Mesenchymal stem cell of Wharton's jelly (primary cell): ENCODE data around the gene CD302.

DNA sequence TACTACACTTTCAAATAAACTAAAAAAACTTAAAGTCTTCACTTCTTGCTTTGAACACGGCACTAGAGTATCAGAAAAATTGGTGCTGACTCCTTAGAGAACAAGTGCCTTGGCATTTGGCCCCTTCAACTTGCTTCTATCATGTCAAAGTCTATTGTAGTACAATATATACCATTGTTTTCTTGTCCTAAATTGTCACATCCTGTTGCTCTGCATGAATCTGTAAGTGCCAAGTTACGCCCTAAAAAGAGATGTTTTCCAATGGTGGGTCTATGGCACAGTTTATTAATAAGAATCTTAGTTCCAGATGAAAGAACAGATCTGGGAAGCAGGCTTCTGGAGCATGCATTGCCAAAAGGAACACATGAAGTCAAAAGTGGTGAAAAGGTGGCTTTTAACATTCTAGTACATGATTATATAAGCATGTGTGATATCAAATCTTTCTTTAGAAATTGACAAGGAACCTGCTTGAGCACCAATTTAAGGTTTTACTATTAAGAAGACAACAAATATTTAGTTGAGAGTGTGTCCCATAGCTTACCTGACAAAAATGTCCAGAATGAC, 147.7 kb downstream of the NR4A2 start:
- CAGE, long polyA plus RNA = no peak

GRCh38 chr2:156335316-156335580, 2.7 kb upstream of the NR4A2 start:
- CAGE, long polyA plus RNA = no peak

DNA sequence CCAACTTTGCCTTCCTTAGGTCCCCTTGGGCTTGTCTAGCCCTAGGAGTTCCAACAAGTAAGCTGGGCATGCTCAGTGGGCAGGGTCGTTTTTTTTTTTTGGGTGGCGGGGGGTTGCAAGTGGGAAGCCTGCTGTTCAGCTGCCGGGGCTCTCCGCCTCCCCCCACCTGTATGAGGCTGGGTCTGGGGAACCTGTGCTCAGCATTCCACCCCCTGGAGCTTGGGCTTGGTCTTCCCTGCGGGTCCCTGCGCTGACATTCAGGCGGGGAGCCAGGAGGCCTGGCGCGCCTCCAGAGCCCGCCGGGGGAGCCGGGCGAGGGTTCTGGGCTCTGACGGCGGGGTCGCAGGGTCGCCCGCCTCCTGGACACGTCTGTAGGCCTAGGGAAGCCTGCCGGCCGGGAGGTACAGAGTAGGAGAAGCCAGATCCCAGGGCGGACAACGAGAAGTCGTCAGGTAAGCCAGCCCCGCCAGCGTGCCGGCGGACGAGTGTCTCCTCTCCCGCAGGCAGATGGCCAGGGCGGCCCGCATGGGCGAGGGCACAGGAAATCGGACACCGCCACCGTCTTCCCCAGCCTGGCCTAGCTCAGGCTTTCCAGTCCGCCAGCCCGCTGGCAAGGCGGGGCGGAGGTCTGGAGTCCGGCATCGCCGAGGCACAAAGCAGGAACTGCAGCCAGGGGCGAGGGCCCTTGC, 682 bp upstream of the GPD2 start:
- CAGE, long polyA plus RNA = no peak

DNA sequence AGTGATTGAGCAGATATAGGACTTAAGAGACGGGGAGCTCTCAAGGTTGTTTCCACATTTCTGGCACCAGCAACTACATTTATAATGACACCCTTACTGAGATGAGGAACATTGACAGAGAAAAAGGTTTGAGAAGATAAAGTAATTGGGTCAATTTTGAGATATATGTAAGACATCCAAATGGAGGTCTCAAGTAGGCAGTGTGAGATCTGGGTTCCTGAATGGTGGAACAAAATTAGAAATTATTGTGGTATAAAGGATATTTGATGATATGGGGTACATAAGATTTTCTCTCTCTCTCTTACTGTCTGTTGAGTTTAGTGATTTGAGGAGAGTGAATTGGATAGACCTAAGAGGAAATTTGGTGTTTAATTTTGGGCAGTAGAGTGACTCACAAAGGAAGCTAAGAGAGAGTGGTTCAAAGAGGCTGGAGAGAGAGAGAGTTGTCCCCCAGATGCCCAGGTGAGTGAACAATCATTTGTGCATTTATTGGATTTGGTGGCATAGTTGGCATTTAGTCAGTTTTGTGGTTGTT, 56.7 kb downstream of the GPD2 start:
- CAGE, long polyA plus RNA = no peak

DNA sequence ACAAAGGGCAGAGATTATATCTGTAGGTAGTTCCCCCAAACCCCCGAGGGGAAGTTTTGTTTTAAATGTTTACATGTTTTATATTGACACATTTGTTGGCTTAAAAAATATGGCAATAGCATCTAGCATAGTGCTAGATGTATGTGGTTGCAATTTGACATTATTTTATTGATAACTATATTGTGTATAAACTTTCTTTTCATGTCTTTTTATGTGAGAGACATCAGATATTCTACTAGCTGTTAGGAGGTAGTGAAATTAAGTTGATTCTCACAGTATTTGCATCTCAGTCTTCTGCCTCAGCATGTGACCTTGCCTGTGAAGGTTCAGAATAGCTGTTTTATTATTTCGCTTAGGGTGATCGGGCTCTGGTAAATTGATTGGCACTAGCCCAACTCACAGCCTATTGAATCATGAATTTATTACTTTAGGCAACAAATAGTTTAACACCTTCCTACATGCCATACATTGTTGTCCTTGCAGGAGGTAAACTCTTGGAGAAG, 101.8 kb downstream of the GPD2 start:
- CAGE, long polyA plus RNA = no peak

GRCh38 chr2:157442661-157442947, 1.3 kb downstream of the CYTIP start:
- CAGE, long polyA plus RNA = no peak

DNA sequence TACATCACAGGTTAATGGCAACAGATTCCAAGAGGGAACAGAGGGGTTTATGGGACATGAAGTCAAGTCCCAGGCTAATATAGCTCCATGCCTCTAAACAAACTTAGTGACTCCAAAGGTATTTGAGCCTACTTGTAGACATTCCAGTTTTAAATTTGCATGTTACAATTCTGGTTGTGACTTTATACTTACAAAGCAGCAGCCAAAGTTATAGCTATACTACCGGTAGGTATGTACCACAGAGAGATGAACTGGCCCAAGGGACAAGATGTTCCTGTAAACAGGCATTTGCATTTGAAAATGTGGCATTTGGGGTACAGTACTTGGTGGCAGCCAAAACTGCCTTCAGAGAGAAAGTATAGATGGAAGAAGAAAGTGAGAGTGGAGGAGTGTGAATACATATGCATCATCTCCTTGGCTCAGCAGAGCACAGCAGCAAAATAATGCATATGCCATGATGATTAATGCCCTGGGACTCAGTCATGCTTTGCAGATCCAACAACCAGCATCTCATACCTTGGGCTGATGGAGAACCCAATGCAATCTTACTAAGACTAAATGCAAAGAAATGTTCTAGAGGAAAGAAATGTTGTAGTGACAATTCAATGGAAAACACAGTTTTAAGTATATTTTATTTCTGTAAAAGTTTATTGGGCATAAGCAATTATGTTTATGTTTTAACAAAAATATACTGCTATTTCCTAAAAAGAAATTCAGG, 29.6 kb upstream of the CYTIP start:
- CAGE, long polyA plus RNA = no peak

- CAGE, long polyA plus RNA = no peak
These were observed 36.5 kb downstream of the ACVR1 start for GRCh38 chr2:157839552-157840115.

- CAGE, long polyA plus RNA = no peak
These were observed 16.5 kb downstream of the ACVR1 start for GRCh38 chr2:157859338-157860281.

DNA sequence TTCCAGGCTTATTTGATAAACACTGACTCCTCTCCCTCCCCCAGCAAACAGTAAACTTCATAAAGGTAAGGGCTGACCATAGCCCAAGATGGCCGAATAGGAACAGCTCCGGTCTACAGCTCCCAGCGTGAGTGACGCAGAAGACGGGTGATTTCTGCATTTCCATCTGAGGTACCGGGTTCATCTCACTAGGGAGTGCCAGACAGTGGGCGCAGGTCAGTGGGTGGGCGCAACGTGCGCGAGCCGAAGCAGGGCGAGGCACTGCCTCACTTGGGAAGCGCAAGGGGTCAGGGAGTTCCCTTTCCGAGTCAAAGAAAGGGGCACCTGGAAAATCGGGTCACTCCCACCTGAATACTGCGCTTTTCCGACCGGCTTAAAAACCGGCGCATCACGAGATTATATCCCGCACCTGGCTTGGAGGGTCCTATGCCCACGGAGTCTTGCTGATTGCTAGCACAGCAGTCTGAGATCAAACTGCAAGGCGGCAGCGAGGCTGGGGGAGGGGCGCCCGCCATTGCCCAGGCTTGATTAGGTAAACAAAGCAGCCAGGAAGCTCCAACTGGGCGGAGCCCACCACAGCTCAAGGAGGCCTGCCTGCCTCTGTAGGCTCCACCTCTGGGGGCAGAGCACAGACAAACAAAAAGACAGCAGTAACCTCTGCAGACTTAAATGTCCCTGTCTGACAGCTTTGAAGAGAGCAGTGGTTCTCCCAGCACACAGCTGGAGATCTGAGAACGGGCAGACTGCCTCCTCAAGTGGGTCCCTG, 105.2 kb downstream of the CCDC148 start:
- CAGE, long polyA plus RNA = no peak

DNA sequence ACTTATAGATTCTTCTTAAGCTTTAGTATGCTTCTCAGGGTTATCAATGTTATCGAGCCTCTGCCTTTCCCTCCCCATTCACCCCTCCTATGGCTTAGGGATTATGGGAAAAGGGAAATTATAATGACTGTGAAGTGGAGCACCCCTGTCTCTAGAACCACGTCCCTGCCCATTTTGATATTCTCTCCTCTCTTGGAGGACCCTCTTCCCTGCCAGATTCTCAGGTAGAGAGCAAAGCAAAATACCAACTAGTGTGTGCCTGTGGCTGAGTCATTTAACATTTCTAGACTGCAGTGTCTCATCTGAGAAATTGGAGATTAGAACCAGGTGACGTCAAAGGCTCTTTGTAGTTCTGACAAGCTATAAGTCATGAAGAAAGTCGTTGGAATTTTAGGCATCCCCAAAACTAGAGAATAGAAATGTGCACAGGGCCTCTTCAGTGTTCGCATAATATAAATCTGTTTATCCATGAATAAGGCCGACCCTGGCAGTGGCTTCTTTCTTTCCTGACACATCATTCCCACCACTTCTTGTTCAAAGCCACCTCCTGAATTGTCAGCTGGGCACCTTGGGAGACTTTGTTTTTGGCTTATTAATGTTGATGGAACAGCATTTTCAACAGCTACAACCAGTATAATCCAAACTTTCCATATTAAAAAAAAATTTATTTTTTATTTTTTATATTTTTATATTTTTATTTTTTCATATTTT, 74.3 kb upstream of the TANC1 start:
- CAGE, long polyA plus RNA = no peak

GRCh38 chr2:158998332-158998942, 30.0 kb downstream of the TANC1 start:
- CAGE, long polyA plus RNA = no peak

GRCh38 chr2:159042025-159042667, 73.7 kb downstream of the TANC1 start:
- CAGE, long polyA plus RNA = no peak

DNA sequence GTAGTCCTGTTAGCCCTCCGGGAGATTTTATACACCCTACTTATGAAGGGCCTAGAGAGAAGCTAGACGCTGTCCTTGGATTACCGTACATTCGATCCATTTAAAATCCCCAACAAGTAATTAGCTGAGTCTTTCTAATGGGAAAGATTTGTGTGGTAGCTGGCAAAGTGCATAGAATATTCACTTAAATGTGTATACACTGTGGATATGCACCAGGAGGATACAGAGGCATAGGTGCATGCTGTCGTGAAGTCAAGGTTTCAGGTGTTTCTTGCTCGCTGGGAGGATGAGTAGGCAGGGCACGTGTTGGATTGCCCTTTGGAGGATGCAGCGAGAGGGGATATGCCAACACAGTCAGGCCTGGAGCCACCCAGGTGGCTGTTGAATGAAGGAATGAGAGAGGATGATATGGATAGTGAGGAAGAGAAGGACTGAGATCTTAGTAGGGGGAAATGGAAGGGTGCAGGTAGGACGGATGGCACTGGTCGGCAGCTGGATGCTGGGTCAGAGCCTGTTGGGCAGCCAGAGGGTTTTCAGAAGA, 119.0 kb downstream of the WDSUB1 start:
- CAGE, long polyA plus RNA = no peak

DNA sequence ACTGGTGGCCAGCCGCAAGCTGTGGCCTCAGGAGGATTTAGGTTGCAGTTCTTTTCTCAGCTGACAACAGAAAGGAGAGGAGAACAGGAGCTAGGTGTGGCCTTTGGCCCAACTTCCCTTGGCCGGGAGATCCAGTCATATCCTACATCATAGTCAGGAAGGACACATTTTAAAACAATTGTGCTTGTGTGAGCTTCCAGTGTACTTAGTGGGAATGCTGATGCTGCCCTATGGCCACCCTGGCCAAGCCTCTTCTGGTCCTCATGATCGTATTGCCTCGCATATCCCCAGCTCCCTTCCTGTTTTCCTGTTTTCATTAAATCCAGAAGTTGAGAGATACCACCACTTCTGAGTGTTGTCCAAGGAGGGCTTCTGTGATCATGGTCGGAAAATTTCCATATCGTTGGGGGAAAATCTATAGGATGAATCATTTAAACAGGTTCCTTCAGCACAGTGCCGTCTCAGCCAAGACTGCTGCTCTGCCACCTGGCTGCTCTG, 98.0 kb downstream of the WDSUB1 start:
- CAGE, long polyA plus RNA = no peak

- CAGE, long polyA plus RNA = no peak
These were observed 74.9 kb downstream of the WDSUB1 start for GRCh38 chr2:159211536-159212141.

DNA sequence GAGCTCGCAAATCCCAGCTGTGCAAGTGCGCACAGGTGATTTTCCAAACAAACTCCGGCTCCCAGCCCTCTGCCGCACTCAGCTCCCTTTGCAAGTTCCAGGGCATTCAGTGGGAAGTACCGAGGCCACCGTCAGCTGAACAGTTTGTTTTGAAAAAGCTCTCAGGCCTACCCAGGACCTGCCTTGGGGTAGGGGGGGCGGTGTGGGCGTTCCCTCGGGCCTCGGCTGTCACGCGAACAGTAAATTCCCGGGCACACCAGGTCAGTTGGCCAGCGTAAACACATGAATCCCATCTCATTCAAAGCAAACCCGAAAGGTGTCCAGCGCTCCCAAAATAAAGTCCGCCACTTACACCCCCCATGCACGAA, 620 bp downstream of the WDSUB1 start:
- CAGE, long polyA plus RNA = no peak

GRCh38 chr2:159614683-159615172, 1.6 kb downstream of the BAZ2B start:
- CAGE, long polyA plus RNA = no peak

GRCh38 chr2:159738468-159738854, 26.2 kb downstream of the MARCHF7 start:
- CAGE, long polyA plus RNA = no peak

DNA sequence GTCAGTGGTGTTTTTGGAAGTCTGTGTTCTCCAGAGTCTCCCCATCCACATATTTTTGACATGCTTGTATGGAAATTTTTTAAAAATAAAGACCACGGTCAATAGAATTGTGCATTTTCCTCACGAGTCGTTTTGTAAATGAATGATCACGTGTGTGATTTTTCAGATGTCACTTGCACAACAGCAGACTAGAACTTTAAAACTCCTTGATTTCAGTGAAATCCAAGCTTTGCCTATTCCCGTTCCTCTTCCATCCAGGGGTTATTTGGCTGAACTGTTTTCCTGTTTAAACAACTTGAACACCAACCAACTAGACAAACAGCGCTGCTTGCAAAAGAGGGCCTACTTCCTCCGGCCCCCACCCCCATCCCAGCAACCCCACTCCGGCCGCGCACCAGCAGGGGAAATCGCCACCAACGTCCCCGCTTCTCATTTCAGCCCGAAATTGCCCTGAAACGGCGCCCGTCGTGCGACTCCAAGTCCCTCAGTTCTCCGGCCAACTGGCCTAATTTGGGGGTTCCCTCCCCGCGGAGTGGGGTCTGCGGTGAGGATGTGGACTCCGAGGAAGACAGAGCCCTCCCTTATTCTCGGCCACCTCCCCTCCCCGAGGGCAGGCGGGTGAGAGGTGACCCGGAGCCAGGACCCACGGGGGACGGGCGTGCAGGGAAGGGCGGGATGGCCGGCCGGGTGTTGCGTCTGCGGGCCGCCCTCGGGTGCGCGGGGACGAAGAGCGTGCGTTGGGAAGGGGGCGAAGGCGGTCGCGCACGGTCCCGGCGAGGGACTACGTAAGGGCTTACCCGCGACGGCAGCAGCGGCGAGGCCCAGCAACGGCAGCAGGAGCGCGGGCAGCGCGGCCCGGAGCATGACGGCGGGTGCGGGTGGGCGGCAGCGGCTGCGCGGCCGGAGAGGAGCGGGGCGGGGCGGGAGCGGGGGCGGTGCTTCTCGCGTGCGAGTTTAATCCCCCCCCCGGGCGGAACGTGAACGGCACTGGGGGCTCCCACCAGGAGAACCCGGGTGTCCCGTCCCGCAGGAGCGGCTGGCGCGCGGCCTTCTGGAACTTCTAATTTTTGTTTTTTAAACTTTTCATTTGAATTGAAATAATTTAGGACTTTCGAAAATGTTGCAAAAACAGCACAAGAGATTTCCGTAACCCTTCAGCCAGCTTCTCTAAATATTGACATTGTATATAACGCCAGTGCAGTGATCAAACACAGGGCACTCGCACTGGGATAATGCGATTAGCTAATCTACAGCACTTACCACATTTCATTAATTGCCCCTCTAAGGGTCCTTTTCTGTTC, at the start of gene CD302:
Gene CD302 (minus strand): TSS at position 874 of the 1,301 bp plus-strand sequence.
- CAGE, long polyA plus RNA = no peak